ENCODE data around the gene AK7.

- RRBS: no CpG with 5 or more reads among the region's 33 CpGs
Observed at GRCh38 chr14:96263452-96264597, 7.8 kb downstream of the BDKRB1 start.

GRCh38 chr14:96391687-96392390 lies at the start of gene AK7:
Gene AK7, plus strand, starts transcription at chr14:96392128.
- RRBS: 1% methylated on average over 40 of the region's 75 CpGs

- RRBS: 2% methylated on average over 6 of the region's 31 CpGs
Observed at GRCh38 chr14:96501542-96501998, 612 bp upstream of the PAPOLA start.

- RRBS: no CpG with 5 or more reads among the region's 10 CpGs
Observed at GRCh38 chr14:96663557-96663847, 133.7 kb upstream of the VRK1 start.

DNA sequence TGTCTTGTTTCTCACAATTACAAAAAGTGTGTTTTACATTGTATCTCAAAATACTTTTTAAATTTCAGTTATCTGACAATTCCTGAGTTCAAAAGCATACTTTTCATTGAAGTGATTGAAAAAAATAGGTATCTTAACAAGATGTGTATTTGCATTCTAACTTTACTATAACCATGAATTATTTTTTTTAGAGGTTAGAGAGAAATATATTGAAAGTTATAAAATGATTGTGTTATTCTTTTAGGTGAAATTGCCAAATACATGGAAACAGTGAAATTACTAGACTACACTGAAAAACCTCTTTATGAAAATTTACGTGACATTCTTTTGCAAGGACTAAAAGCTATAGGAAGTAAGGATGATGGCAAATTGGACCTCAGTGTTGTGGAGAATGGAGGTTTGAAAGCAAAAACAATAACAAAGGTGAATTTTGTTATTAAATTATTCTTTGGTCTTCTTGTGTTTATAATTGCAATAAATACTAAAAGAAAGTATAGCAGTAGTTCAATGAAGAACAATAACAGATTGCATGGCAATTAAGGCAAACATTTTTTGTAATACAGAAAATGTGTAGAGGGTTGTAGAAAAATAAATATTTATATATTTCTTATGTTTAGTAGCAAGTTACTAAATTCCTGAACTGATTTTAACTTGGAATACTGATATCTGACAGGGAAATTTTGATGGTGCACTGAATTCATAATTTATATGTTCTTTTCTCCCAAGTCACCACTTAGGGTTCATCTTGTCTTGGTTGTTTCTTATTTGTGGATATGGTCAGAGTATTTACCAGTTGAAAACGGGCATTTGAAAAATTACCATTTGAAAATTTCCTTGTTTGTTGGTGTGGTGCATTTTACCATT lies 63.4 kb downstream of the VRK1 start:
- RRBS: no CpG with 5 or more reads among the region's 2 CpGs

DNA sequence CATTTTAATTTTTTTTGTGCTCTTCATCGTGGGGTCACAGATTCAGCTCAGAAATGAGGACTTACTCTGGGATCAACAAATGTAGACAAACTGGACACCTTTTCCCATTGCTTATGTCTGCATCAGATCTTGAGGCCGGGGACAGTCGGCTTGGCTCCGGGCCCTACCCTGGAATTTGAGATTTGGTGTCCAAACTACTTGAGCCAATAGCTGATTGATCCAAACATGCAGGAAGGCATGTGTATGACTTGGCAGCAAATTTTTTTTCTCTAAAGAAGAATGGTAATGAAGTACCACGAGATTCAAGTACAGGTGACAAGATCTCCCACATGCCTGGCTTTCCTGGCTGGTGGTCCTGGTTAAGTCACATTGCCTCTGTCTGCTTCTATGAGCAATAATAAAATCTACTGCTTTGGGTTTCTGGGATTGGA lies 1068.7 kb downstream of the VRK1 start:
- RRBS: no CpG with 5 or more reads among the region's 5 CpGs

DNA sequence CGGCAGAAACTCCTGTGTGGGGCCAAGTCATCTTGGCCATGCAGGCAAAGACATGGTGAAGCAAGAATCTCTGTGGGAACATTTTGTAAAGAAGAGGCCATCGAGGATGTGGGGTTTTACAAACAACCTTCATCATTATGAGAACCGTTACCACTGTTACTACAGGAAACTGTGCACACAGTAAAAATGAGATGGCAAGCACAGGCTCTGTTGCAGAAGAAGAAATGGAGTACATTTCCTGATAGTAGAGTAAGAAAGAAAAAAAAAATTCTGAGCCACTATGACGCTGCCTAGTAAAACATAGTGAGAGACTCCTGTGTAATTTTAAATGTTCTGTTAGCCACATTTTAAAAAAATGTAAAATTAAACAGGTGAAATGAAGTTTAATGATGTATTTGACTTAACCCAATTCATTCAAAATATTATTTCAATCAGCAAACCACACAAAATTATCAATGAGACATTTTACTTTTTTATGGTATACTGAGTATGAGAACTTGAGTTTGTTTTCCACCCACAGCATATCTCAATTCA lies 1197.2 kb downstream of the VRK1 start:
- RRBS: no CpG with 5 or more reads among the region's 4 CpGs

DNA sequence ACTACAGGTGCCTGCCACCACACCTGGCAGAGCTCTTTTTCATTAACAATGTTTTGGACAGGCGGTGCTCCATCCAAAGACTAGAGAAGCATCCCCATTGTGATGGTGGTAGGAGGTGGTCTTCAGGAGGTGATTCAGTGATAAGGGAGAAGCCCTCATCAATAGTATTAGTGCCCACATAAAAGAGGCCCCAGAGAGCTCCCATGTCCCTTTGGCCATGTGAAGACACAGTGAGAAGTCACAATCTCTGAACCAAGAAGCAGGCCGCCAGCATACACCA lies 920.4 kb downstream of the BCL11B start:
- RRBS: no CpG with 5 or more reads among the region's 2 CpGs

- RRBS: no CpG with 5 or more reads among the region's 17 CpGs
Observed at GRCh38 chr14:99188784-99189143, 83.2 kb downstream of the BCL11B start.

- RRBS: no CpG with 5 or more reads among the region's 6 CpGs
Observed at GRCh38 chr14:99267269-99267862, 4.6 kb downstream of the BCL11B start.

- RRBS: no CpG with 5 or more reads among the region's 9 CpGs
Observed at GRCh38 chr14:99287180-99287711, 15.2 kb upstream of the BCL11B start.

- RRBS: no CpG with 5 or more reads among the region's 6 CpGs
Observed at GRCh38 chr14:99413118-99413466, 67.6 kb downstream of the SETD3 start.

GRCh38 chr14:99478570-99478993 lies 2.1 kb downstream of the SETD3 start:
- RRBS: no CpG with 5 or more reads among the region's 9 CpGs

GRCh38 chr14:99514950-99515492 lies 33.8 kb downstream of the CCNK start:
- RRBS: no CpG with 5 or more reads among the region's 22 CpGs

DNA sequence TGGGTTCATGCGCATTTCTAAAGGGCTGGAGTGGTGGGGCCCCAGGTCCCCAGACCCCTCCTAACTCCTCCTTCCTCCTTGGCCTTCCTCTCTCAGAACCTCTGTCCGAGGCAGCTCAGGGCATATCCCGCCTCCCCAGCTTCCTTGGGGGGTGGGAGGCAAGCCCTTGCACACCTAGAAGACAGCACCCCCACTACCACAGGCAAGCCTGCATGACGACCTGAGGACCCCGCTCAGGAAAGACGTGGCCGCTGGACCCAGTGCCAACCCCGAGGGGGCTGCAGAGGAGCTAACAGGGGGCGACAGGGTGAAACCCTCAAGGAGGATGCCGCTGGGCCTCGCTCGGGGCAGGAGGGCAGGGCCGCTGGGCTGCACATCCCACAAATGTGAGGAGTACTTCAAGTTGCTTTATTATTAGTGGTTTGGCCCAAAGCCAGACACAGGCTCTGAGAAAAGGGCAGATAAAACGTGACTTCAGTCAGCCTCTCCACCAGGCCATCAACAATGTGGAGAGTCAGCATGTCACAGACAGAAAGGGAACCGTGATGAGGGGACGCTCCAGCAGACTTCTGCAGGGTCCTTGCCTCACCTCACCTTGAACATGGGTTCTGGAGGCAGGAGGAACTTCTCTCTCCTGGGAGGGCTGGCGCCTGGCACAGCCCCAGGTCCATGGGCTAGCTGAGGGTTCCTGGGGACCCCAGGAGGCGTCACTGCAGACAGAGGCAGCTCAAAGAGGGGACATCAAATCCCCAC lies 35.5 kb downstream of the CCDC85C start:
- RRBS: no CpG with 5 or more reads among the region's 18 CpGs

DNA sequence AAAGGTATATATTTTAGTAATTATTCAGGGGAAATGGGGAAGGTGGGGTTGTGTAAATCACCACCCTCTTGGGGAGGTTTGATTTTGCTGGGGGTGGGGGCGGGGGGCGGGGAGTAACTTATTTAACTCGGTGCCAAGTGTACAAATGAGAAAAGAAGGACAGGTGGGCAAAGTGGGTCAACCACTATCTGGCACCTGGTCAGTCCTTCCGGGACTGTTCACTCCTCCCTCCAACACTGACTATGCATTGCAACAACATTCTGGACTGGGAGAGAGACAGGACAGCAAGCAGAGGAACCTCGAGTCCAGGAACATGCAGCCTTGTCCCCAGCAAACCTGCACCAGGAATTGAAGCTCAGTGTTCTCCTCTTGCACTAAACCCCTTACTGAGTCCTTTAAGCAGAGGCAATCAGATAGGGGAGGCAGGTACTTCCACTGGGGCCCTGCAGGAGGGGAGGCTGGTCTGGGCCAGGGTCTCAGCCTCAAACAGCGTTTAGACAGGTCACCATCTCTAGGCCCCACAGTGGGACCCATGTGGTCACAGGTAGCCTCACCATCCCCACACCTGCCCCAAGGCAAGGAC lies 10.0 kb downstream of the CCDC85C start:
- RRBS: no CpG with 5 or more reads among the region's 6 CpGs

DNA sequence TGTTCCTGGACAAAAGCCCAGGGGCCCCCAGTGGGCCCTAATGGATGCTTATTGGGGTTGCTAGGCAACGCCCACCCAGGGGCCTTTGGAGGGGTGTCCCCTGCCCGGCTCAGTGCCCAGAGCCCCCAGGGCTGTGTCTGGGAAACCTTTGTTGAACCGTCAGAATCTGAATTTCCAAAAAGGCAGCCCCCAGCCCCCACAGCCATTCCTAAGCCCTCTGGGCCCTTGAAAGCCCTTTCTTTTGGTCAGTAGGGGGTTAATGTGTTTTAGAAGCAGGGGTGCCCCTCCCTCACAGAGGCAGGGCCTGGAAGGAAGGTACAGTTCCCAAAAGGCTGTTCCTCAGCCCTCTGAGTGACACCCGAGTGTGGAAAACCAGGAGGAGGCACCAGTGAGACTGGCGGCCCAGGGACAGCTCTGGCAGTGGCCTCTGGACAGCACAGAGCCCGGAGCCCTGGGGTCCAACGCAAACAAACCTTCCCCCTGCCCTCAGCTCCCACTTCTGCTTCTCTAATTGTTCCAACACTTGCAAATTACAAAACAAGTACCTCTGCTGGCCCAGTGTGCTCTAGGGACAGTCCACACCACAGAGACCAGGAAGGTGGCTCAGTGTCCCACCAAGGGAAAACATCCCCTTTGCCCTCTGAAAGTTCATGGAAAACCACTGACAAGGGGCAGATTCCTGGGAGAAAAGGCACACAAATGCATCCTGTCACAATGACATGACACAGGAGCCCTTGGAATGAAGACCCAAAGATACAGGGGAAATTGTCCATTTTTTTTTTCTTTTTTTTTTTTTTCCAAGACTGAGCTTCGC lies 19.4 kb downstream of the HHIPL1 start:
- RRBS: 80% methylated on average over 1 of the region's 8 CpGs

GRCh38 chr14:99670824-99671692 lies 13.0 kb upstream of the CYP46A1 start:
- RRBS: no CpG with 5 or more reads among the region's 17 CpGs

DNA sequence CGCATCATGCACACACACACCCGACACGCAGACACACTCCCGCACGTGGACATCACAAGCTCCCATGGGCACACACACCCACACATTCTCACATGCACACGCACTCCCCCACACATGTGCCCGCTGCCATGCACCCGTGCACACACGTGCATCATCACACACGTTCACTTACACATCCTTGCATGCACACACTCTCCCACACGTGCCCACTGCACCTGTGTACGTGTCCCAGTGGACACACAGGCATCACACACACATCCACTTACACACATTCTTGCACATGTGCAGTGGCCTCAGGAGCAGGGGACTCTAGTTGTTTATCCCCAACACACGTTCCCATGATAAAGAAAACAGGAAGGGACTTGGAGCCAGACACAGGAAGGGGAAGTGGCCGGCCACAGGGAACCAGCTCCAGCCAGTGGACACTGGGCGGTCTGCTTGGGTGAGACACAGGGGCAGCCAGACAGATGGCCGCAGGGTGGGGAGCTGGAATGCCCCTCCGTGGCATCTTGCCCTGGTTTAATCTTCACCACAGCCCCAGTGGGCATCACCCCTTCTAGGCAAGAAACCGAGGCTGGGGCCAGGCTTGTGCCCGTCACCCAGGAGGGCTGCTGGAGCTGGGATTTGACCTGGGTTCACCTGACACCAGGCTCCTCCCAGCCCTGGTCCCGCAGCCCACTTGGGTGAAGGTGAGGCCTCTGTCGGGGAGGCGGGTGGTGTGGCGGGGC lies 49.7 kb downstream of the CYP46A1 start:
- RRBS: no CpG with 5 or more reads among the region's 23 CpGs

DNA sequence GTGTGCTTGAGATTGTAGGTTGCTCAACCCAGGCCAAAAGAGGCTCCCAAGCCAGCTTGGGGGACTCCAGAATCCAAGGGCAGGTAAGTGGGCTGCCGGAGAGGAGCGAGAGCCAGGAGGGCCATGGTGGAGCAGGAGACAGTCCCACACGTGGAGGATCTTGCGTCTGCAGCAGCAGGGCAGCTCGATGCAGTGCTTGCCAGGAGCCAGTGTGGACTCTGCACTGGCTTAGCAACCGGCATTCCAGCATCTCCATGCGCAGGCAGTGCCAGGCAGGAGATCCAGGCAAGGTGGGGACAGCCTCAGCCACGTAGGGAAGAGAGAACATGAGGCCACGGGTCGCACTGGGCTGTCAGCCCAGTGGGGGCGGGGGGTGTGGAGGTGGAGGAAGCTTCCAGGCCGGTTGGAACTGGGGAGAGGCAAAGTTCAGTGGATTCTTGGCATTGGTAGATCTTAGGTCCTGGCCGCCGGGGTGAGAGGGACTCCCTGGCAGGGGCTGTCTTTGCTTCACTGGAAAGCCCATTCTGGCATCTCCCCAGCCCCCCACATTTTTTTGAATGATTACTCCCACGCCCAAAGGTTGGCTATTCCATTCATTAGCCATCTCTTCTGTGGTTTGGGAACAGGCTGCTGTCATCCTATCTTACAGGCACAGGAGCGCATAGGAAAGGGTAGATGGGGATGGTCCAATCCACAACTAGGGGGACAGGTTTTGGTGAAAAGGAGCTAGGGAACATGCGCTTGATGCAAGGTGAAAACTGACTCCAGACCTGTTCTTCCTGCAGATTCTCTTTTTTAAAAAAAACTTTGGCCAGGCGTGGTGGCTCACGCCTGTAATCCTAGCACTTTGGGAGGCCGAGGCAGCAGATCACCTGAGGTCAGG lies 120.8 kb upstream of the EVL start:
- RRBS: 57% methylated on average over 3 of the region's 20 CpGs

All from HCT116 (cell line).